HT1080 (cell line): ENCODE results near the gene DIRAS2.

RAMPAGE:
- cytosol, long total RNA, result no peak
- long total RNA, result no peak
- nucleus, long total RNA, result no peak
Measured at GRCh38 chr9:88949517-88949959, 41.7 kb upstream of the S1PR3 start.

GRCh38 chr9:89036221-89036634 is 45.0 kb downstream of the S1PR3 start:
RAMPAGE:
- cytosol, long total RNA, result no peak
- long total RNA, result no peak
- nucleus, long total RNA, result no peak

GRCh38 chr9:89362892-89363257 is 44.6 kb downstream of the SECISBP2 start:
RAMPAGE:
- cytosol, long total RNA, result no peak
- long total RNA, result no peak
- nucleus, long total RNA, result no peak

GRCh38 chr9:89367851-89368179 is 49.5 kb downstream of the SECISBP2 start:
RAMPAGE:
- cytosol, long total RNA, result no peak
- long total RNA, result no peak
- nucleus, long total RNA, result no peak

GRCh38 chr9:89377691-89378227 is 59.5 kb downstream of the SECISBP2 start:
RAMPAGE:
- cytosol, long total RNA, result no peak
- long total RNA, result no peak
- nucleus, long total RNA, result no peak

DNA sequence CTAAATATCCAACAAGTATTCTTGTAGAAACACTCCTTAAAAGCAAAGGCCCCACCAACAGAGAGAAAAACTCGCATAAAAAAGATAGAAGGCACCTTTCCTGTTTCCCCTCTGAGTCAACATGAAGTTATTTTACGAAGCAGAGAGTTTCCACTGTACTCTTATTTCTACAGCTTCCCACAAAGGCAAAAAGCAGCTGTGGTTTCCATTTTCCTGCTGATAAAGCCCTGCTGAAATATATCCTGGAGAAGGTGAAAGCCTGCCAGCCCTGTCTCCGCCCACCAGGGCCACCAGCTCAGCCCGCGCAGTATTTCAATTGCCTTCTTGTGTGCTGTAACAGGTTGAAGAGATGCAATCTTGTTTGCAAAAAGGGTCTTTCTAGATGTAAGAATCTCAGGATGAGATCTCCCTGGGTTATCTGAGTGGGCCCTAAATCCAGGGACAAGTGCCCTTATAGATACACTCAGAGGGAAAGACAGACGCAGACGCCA is 20.0 kb downstream of the SEMA4D start:
RAMPAGE:
- cytosol, long total RNA, result no peak
- long total RNA, result no peak
- nucleus, long total RNA, result no peak

DNA sequence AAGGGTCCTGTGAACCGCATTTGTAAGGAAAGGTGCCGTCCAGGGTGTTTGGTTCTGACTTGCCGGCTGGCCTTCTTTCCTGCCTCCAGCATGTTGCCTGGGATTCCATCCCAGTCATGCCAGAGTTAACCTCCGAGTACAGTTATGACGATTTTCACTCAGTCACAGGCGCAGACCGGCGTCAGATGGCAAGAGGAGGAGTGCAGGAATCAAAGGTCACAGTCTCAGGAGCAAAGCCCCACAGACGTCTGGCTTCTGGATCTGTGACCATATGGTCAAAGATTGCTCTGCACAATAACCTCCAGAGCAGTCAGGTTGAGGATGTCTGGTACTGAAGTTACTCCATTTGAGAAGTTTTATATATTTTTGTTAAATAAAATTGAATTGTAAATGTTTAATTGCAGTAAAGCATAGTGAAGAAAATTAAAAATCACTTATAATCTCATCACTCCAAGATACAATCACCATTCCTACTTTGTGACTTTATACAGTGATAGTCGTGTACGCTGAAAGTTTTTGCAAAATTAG is 5.8 kb upstream of the GADD45G start:
RAMPAGE:
- cytosol, long total RNA, result no peak
- long total RNA, result no peak
- nucleus, long total RNA, result no peak

DNA sequence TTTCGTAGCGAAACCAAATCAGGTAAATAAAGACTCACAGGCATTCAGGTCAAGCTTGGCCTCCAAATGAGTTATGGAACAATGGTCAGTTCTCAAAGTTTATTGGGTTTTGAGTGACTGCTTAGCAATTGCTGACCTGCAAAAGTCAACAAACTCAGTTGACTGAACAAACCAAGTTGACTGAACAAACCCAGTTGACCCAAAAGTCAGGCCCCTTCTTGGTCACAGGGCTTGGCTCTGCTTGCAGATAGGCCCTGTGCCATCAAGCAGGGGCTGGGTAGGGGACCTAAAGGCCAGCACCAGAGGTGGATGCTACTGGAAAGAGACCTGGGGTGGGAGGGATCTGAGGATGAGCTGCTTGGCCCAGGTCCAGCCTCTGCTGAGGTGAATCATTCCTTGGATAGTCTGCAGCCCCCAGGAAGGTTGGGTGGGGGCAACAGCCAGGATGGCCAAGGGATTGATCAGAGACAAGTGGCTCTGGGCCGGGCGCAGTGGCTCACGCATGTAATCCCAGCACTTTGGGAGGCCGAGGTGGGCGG is 64.6 kb downstream of the GADD45G start:
RAMPAGE:
- cytosol, long total RNA, result no peak
- long total RNA, result no peak
- nucleus, long total RNA, result no peak

GRCh38 chr9:89674553-89675388 is 70.0 kb downstream of the GADD45G start:
RAMPAGE:
- cytosol, long total RNA, result no peak
- long total RNA, result no peak
- nucleus, long total RNA, result no peak

DNA sequence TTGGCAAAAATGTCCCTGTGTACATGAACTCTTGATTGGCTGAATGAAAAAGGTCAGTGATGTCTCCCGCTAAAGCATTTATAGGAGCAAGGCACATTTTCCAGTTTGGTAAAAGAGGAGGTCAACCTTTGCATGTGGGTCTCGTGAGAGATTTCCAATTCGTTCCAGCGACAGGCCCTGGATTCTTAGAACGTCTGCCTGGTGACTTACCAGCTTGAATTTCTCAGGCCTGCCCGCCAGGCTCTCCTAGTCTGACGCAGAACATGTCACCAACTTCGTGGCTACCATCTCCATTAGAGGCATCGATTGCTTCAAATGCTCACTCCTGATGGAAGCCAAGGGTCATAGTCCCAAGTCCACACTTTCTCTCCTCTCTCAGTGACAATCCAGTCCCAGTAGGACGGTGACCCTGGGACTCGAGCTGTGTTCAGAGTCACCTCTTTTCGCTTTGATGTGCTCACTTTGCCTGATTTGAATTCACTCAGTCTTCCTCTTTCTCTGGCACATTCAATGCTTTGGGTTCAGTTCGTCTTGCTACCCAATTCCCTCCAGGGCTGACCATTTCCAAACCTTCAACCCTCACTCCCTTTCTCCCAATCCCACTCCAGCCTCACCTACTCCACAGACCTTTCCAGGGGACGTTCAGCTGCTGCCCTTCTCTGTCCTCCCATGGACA is 94.8 kb downstream of the GADD45G start:
RAMPAGE:
- cytosol, long total RNA, result no peak
- long total RNA, result no peak
- nucleus, long total RNA, result no peak

DNA sequence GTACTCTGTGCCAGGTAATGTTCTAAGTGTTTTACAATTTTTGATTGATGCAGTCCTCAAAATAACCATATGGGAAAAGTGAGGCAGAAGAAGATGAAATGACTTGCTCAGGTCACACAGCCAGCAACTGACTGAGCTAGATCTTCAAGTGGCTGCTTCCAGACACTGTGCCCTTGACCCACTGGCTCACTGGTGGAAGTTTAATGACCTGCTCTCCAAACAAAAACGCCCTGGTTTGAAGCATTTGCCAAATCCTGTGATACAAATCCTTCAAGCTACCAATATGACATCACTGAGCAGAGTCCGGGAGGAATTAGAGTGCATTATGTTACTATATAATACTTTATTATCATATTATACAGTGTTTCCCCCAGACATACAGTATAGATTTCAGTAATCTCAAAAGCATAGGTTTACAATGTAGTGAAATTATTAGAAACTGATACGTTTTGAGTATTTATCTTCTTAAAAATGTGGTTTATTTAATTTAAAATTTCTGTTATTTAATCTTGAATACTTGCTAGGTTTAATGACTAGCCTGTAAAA is 459.5 kb downstream of the GADD45G start:
RAMPAGE:
- cytosol, long total RNA, result no peak
- long total RNA, result no peak
- nucleus, long total RNA, result no peak

GRCh38 chr9:90583703-90584095 is 58.9 kb downstream of the DIRAS2 start:
RAMPAGE:
- cytosol, long total RNA, result no peak
- long total RNA, result no peak
- nucleus, long total RNA, result no peak

GRCh38 chr9:90642289-90643351 is at the start of gene DIRAS2:
TSS of gene DIRAS2 (minus strand) at chr9:90642824.
RAMPAGE:
- cytosol, long total RNA, result no peak
- long total RNA, result no peak
- nucleus, long total RNA, result no peak

DNA sequence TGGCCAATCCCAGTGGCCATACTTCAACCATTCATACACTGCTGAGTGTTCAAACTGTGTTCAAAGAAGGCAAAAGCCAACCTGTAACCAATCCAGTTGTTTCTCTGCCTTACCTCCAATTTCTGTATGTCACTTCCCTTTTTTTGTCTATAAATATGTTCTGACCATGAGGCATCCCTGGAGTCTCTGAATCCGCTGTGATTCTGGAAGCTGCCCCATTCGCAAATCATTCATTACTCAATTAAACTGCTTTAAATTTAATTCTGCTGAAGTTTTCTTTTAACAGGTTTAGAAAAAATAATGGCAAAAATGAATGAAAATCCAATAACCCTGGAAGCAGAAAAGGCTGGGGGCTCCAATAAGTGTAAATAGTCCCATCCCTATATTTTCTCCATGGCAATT is 1.1 kb upstream of the SYK start:
RAMPAGE:
- cytosol, long total RNA, result no peak
- long total RNA, result no peak
- nucleus, long total RNA, result no peak

GRCh38 chr9:90802065-90803173 is 800 bp downstream of the SYK start:
RAMPAGE:
- cytosol, long total RNA, result no peak
- long total RNA, result no peak
- nucleus, long total RNA, result no peak

DNA sequence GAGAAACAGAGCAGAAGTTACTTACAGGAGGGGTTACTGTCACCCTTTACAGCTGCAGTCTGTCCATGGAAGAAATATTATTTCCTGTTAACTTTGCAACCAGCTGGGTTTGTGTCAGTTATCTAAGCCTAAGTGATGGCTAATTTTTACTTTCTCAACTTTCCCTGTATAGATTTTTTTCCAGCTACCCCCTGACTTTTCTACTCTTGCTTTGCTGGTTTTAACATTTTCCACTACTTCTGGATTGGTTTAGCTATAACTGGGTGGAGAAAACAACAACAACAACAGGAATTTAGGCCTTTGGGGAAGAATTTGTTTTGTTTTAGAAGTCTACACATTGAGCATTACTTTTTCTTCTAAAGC is 2.7 kb downstream of the SYK start:
RAMPAGE:
- cytosol, long total RNA, result no peak
- long total RNA, result no peak
- nucleus, long total RNA, result no peak

RAMPAGE:
- cytosol, long total RNA, result no peak
- long total RNA, result no peak
- nucleus, long total RNA, result no peak
Measured at GRCh38 chr9:90859727-90859926, 58.0 kb downstream of the SYK start.

DNA sequence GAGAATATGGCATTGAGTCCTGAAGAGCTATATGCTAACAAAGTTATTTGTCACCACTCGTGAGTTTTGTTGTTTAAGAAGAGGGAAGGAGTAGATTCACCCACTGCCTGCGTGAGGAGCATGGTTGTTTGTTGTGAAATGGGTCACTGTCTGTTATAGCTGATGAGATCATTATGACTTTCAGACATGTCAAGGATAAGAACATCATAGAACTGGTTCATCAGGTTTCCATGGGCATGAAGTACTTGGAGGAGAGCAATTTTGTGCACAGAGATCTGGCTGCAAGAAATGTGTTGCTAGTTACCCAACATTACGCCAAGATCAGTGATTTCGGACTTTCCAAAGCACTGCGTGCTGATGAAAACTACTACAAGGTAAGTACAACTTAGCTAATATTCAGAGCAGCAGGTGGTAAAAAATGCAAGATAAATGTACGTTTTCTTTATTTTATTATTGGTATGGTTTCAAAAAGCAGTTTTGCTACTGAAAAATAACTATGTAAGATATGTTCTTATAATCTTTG is 77.0 kb downstream of the SYK start:
RAMPAGE:
- cytosol, long total RNA, result no peak
- long total RNA, result no peak
- nucleus, long total RNA, result no peak

DNA sequence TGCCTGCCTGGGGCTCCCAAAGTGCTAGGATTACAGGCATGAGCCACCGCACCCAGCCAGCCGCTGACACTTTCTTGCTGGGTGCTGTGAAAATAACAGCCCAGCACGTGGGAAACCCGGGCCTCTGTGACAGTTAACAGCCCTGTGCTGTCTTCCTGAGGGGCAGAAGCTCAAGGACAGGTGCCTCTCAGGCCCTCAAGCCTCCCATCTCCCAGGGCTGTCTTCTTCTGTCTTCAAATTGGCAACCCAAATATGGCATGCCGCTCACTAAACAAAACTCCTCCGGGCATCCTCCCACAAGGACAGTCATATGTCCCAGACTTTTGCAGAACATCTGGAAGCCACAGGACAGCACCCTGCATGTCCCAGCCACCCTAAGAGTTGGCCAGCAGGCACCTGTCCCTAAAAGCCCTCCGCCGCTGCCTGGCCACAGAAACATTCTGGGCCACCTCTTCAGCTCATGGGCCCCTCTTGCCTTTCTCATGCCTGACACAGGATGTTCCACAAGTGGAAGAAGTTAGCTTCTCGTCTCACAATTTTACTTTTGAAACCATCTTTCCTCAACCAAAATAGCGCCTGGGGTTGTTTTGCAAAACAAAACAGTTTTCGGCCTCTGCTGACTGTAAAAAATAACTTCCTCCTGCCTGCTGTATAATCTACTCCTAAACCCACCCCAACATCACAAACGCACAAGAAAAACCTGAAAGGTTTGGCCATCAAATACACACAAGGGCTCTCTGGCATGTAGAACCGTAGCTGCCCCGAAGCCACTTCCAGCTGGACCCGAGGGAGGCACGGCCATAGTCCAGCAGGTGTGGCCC is 233.8 kb downstream of the SYK start:
RAMPAGE:
- cytosol, long total RNA, result no peak
- long total RNA, result no peak
- nucleus, long total RNA, result no peak

DNA sequence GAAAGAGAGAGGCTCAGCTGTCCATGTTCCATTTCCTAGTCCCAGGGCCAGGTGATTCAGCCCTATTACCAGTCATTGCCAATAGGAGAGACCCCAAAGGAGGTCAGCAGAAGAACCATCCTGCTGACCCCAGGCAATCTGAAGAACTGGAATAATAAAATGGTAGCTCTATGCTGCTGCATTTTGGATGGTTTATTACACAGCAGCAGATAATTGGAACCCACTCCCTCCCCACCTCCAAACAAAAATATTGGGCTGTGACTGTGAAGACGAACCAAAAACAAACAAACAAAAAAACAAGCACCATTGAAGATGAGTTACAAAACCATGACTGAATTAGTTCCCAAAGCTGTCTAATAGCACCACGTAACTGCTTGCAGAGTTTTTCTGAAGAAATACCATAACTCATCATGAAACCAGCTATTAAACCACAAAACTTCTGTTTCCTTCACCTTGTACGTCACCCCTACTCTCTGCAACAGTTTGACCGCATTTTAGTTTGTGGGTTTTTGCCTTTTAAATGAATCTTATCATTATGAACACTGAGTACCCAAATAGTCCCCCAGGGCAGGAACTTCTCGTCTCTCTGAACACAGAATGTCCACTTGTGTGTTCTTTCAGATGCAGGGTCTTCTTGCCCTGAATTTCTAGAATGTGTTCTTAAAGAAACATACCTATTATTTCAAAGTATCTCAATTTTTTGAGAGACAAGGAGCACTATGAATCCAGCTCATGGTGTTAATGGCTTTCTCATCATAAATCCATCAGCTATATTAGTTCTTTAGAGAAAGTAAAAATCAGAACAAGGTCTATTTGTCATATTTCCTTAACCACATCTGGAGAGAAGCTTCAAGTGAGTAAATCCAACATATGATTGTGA is 210.8 kb downstream of the AUH start:
RAMPAGE:
- cytosol, long total RNA, result no peak
- long total RNA, result no peak
- nucleus, long total RNA, result no peak